Umbilical cord (tissue), 2 donors: Measurements from ENCODE around the gene RHOH.

- RAMPAGE, long total RNA, result no peak
Observed at GRCh38 chr4:38699175-38700007, 35.4 kb downstream of the KLF3 start.

DNA sequence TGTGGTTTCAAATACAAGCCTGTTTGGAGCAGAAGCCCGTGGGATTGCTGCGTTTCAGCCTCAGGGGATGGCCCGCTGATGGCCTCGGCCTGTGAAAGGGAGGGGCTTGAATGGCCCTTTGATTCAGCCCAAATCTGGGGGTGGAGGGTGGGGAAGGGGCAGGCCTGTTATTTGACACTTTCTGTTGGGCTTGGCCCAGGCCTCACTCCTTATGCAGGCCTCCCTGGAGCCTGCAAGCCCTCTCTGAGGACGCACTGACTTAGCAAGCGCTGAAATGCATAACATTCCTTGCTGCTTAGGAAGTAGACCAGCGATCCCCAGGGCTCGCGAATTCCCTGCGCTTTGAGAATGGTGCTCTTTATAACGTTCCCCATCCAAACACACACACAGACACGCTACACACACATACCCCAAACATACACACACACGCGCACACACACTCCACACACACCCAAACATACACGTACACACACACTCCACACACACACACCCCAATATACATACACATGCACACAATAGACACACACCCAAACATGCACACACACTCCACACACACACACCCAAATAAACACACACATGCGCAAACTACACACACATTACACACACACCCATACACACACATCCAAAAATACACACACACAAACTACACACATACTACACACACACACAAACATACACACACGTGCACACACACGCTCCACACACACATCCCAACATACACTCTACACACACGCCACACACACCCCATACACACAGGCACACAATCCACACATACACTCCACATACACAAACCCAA is 29.6 kb downstream of the TLR10 start:
- RAMPAGE, long total RNA, result no peak

DNA sequence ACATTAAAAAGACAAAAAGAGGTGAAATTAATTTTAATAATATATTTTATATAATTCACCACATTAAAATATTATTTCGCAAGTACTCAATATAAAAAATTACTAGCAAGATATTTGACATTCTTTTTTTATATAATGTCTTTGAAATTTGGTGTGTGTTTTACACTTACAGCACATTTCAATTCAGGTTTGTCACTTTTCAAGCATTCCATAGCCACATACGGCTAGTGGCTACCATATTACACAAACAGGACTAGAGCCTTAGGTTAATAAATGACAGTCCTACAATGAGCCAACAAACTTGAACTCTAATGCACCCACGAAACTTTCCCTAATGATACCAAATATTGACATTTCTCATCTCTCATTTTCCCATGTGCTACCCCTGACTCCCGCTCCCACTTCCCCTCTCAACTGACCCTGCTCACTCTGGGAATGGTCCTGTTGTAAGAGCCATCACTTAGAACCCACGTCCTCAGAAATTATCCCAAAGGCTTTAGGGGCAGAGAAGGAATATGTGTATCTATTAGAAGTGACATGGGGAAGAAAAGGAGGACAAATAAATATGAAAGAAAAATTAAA is 4.9 kb upstream of the TLR10 start:
- RAMPAGE, long total RNA, result no peak

DNA sequence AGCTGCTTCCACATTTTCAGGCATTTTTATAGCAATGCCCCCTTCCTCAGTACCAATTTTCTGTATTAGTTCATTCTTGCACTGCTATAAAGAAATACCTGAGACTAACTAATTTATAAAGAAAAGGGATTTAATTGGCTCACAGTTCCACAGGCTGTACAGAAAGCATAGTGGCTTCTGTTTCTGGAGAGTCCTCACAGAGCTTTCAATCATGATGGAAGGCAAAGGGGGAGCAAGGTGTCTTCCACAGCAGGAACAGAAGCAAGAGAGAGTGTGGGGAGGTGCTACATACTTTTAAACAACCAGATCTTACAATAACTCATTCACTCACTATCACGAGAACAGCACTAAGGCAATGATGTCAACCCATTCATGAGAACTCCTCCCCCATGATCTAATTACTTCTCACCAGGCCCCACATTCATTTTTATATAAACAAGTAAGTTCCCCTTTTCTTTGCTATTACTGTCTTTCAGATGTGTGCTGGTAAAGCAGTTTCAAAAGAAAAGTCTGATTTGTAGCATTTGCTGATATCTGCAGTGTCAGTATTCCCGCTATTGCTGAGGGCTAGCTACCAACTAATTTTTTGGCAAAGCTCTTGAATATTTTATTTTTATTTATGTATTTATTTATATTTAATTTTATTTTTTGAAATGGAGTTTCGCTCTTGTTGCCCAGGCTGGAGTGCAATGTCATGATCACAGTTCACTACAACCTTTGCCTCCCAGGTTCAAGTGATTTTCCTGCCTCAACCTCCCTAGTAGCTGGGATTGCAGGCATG is 11.9 kb upstream of the TLR1 start:
- RAMPAGE, long total RNA, result no peak

GRCh38 chr4:38943386-38943777 is 75.8 kb downstream of the FAM114A1 start:
- RAMPAGE, long total RNA, result no peak

DNA sequence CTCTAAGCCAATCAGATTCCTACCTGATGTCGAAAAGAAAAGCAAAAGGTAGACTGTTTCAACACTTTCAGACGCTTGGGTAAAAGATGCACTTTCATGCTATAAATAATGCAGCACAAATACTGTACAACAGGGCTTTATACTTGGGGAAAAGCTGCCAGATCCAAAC is 742 bp upstream of the WDR19 start:
- RAMPAGE, long total RNA, result no peak

- RAMPAGE, long total RNA, result no peak
Observed at GRCh38 chr4:39366888-39367071, 618 bp upstream of the RFC1 start.

DNA sequence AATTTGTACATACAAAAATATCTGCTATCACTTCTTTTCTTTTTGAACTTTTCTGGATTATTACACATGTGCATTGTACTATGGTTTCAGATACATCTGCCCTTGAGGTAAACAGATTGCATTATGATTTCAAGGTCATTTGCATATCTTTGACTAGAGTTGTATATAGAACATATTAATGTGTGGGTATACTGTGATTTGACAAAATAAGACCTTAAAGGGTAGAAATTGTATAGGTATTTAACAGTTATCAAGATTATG is 2.2 kb downstream of the KLB start:
- RAMPAGE, long total RNA, result no peak

- RAMPAGE, long total RNA, result no peak
Observed at GRCh38 chr4:39446266-39446582, 12.5 kb downstream of the RPL9 start.

- RAMPAGE, long total RNA, result no peak
Observed at GRCh38 chr4:39451286-39452015, 7.3 kb downstream of the RPL9 start.

DNA sequence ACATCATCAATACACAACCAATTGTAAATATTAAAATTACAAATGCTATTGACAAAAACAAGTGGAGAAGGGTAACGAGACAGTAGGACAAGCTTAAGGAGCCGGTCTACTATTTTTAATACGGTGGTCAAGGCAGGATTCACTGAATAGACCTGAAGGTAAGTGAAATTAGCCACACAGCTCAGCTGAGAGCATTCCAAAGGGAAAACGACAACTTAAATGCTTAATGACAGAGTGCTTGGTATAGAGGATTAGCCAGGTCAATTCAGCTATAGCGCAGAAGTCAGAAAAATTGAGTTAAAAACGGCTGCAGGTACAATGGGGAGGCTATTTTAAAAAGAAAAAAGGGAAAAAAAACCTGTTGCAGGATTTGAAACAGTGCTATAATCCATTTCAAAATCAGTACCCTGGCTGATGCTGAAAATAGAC is 6.3 kb downstream of the RPL9 start:
- RAMPAGE, long total RNA, result no peak

DNA sequence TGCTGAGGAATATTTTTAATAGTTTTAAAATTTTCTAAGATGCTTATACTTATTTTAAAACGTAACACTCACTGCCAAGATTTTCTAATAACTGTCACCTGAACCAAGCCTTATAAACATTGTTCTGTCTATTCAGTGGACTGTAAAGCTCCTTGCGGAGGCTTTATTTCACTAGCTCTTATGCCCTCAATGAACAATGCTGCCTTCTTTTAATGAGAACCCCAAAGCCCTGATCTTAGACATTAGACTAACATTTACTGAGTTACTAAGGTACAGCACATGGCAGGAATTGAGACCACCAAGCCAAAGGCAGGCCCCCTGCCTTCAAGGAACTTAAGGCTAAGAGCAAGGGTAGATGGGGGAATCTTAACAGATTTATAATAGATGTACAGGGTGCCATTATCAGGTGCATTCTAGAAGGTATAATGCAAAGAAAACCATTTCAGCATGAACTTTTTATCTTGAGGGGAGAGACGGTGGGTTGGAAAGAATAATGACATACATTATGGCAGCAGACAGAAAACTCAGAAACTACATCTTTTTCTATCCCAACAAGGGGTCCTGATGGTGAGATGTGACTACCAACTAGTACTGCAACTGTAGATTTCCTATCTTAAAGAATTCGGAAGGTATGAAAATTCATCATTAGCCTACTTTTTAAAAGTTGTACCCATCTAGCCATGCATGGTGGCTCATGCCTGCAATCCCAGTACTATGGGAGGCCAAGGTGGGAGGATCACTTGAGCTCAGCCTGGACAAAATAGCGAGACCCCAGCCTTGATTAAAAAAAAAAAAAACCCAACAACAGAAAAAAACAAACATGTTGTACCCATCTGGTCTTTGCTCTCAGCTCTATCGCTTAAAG is 1.9 kb downstream of the RPL9 start:
- RAMPAGE, long total RNA, result no peak

DNA sequence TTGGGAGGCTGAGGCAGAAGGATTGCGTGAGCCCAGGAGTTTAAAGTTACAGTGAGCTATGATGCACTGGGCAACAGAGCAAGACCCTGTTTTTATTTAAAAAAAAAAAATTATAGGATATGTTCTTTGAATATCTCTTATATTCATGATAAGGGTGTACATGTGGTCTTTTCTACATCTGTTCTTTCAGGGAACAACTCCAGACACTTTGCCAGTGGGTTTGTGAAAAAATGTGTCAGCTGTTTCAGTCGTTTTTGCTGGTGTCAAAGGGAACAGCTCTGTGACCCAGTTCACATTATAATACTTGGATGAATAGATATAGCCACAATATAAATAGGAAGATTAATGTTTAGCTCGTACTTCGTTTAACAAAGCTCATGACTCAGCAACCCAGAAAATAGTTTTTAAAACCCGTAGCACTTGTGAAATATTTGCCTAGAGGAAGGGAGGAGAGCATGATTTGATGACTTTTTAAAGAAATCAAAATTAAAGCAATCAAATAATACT is 7.8 kb downstream of the LIAS start:
- RAMPAGE, long total RNA, result no peak

GRCh38 chr4:39470293-39470786 is 11.5 kb downstream of the LIAS start:
- RAMPAGE, long total RNA, result no peak

DNA sequence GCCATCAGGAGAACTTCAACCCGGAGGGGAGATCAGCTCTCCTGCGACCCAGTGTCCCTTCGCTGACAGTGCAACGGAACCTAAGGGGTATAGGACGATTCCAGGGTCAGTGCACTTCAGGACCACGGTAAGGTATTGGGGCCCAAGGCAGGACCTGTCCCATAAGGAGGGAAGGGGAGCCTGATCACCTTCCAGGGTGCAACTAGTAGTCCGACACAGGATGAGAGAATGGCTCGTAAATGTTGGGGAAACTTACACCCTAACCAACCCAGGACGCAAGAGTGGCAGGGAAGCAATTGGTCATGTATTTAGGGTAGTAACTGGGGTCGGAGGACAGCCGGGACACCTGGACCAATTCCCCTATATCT is 26.4 kb downstream of the LIAS start:
- RAMPAGE, long total RNA, result no peak

GRCh38 chr4:39521244-39521674 is 6.0 kb downstream of the UGDH start:
- RAMPAGE, long total RNA, result no peak

DNA sequence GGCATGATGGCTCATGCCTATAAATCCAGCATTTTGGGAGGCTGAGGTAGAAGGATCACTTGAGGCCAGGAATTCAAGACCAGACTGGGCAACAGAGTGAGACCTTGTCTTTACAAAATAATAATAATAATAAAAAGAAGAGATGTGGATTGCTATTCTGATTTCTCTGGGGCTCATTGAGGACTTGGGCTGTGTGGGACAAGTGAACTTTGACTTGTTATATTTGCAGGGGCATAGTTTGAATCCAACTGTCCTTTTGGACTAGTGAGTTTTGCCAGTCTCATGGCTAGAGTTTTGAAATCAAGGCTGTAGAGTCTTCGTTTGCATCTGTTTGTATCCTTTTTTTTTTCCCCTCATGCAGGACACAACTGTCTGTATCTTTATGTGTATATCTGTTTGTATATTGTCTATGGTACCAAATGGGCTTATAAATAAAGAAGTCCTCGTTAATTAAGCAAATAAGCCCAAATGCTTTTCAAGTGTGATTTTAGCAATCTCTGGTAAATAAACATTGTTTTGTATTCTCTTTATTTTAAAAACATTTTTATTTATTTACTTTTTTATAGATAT is 11.2 kb upstream of the SMIM14 start:
- RAMPAGE, long total RNA, result no peak

DNA sequence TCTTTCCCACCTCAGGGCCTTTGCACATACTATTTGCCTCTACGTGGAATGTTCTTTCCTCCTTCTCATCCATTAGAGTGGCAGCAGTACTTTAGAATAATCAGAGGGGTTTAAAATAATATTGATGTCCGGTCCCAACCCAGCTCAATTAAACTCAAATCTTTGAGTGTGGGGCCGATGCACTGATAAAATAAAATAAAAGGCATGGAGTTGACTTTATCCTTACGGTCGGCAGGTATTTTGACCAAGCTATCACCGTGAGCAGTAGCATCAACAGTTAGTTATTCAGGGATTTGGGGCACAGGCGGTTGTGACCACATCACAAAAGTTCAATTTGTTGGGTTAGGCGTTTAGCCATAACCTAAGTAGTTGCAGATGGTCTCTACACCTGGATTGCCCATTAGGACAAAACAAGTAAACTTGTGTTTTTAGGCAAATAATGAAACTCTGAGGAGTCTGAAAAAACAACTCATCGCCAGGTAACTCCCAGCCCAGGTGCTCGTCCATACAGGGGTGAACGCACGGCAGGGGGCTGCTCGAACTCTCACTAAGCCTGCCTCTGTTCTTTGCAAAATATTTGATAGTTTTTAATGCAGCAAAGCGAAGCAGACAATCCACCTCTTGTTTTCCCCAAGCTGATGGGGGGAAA is 720 bp upstream of the RHOH start:
- RAMPAGE, long total RNA, result no peak

- RAMPAGE, long total RNA, result no peak
Observed at GRCh38 chr4:40196636-40197401, at the start of gene RHOH. Gene RHOH (plus strand): TSS chr4:40197031.

- RAMPAGE, long total RNA, result no peak
Observed at GRCh38 chr4:40200939-40201239, 4.1 kb downstream of the RHOH start.